ENCODE measurements around a stretch of chr1.

DNA sequence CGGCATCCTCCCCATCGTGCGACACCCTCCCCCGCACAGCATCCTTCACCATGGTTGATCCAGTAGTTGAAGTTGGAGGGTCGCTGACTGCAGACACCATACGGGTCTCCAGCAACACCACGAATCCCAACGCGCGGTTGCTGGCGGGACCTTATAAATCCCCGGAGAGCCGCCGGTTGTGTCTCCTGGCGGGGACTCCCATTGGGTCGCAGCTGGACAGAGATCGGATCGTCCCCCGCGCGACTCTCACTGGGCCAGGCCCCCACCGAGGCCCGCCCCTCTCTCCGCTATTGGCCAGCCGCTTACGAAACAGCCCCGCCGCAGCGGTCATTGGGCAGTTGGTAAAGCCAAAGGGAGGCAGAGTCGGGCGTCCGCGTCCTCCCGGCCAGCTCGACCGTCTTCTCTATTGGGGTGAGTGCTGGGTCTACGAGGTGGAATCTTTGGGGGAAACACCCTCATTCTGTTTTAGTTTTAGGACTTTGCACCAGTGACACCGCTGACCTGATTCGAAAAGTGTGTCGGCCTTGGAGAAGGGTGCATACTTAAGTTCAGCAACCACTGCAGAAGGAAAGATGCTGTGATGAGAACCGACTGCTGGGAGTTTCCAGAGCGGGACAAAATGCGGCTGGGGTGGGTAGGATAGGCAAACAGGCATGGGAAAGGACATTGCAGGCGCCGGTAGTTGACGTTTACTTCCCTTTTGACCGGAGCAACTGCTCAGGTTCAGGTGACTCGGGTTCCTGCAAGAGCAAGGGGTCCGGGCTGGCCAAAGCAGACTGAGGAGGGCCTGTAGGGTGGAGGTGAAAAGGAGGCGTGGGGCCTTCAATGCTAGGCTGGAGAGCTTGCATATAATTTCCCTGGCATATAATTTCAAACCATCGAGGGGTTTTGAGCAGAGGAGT is 27.3 kb downstream of the RABIF start:
- RRBS, 2 experiments, result 13 to 16% methylated on average over 4 of the region's 51 CpGs

DNA sequence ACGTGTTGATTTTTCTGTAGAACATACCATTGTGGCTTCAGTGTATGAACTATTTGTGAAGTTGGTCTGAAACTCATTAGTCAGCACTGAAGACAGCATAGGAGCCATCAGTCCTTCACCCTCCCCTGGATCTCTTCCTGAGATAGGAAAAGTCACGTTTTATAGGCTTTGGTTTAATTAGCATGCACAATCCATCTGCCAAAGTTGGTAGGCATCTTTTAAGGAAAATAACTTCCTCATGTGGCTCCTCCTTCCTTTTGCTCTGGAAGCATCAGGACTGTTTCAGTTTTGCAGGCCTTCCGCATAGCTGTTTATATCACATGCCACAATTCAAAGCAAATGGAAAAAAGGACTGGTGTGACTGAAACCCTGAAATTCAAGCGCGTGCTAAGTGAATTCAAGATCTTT is 1.5 kb upstream of the RABIF start:
- RRBS, 2 experiments, result no CpG with 5 or more reads among the region's 5 CpGs

- RRBS, 2 experiments, result no CpG with 5 or more reads among the region's 5 CpGs
Observed at GRCh38 chr1:202961940-202962613, 4.0 kb upstream of the ADIPOR1 start.

GRCh38 chr1:203006046-203006407 is 1.1 kb upstream of the TMEM183A start:
- RRBS, 2 experiments, result no CpG with 5 or more reads among the region's 5 CpGs

DNA sequence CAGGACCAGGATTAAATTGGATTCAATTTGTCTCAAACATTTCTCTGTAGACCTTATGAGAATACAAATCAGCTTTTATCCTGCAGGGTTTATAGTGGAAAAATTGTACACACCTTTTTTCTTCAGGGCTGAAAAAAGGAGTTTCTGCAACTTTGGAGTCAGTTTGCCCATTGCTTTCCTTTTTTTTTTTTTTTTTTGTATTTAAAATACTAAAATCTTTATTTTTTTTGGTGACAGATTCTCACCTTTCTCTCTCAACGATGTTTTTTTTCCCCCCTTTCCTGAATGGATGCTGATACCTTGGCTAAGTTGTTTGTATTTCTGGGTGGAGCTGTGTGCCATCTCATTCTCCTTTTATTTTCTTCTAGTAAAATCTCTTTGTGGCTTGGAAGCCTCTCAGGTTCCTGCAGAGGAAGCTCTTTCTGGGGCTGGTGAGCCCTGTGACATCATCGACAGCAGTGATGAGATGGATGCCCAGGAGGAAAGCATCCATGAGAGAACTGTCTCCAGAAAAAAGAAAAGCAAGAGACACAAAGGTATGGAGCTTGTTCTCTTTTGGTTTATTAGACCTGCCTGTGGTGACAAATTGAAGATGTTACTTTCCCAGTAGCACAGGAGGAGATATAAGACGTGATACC is 1.2 kb downstream of the TMEM183A start:
- RRBS, 2 experiments, result no CpG with 5 or more reads among the region's 3 CpGs

GRCh38 chr1:203029085-203029752 is 2.9 kb downstream of the PPFIA4 start:
- RRBS, 2 experiments, result no CpG with 5 or more reads among the region's 11 CpGs

- RRBS, 2 experiments, result no CpG with 5 or more reads among the region's 11 CpGs
Observed at GRCh38 chr1:203177231-203178026, 1.8 kb upstream of the MYBPH start.

DNA sequence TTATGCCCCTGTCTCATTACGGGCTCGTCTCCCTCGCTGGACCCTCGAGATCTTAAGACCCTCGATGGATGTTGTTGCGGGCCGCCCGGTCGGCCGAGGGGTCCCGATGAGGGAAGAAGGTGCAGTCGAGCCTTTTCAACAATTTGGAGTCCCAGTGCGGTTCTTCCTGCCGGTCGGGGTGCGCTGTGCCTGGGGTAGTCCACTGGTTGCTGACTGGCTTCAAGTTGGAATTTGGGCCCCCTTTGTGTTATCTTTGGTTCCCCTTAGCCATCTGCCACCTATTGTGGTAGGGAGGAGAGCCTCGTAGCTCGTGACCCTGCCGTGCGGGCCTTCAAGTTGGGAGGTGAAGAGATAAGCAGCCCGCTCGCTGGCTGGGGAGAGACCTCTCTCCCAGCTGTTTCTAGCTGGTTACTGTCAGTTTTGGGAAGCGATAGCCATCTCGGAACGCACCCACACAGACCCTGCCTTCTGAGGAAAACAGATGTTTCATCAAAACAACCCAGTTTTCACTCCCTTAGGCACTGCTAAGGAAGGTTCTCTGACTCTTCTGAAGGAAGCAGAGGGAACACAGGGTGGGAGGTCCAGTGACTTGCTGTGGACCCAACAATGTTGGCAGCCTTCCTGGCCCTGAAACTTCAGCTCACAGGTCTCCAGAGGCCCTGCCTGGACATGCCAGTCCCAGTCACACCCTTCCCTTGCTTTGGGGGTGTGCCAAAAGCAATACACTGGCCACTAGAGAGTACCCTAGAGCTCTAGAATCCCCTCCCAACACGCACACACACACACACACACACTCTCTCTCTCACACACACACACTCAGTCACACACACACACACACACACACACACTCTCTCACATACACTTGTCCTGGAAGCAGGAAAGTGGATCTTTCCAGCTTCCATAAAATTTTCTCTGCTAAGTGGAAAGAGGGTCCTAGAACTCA is 980 bp downstream of the BTG2 start:
- RRBS, 2 experiments, result 1 to 9% methylated on average over 6 of the region's 26 CpGs

GRCh38 chr1:203571924-203572632 is 54.6 kb upstream of the ATP2B4 start:
- RRBS, 2 experiments, result no CpG with 5 or more reads among the region's 15 CpGs

- RRBS, 2 experiments, result no CpG with 5 or more reads among the region's 25 CpGs
Observed at GRCh38 chr1:203627710-203628627, 1.3 kb downstream of the ATP2B4 start.

- RRBS, 2 experiments, result no CpG with 5 or more reads among the region's 1 CpG
Observed at GRCh38 chr1:203645021-203645490, 18.4 kb downstream of the ATP2B4 start.

GRCh38 chr1:203668355-203668971 is 41.8 kb downstream of the ATP2B4 start:
- RRBS, 2 experiments, result no CpG with 5 or more reads among the region's 1 CpG

DNA sequence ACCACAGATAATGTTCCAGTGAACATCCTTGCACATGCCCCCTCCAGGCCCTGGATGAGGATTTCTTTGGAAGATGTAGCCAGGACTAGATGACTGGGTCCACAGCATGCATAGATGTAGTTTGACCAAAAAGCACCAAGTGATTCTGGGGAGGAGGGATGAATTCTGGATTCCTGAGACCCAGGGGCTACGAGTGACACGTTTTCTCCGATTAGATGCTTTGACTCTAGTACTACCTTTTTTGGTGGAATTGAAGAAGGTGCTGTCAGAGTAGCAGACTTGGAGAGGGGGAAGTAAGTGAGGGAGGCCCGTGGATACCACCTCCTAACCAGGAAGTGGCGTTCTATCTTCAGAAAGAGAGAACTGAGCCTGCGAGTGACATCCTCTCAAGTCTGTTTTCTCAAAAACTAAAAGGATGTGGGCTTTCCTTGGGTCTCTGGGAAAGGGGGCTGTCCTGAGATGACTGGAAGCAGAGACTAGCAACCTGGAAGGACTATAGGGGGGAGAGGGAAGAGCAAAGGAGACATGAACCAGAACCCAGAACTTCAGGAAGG is 48.9 kb downstream of the ATP2B4 start:
- RRBS, 2 experiments, result no CpG with 5 or more reads among the region's 6 CpGs

DNA sequence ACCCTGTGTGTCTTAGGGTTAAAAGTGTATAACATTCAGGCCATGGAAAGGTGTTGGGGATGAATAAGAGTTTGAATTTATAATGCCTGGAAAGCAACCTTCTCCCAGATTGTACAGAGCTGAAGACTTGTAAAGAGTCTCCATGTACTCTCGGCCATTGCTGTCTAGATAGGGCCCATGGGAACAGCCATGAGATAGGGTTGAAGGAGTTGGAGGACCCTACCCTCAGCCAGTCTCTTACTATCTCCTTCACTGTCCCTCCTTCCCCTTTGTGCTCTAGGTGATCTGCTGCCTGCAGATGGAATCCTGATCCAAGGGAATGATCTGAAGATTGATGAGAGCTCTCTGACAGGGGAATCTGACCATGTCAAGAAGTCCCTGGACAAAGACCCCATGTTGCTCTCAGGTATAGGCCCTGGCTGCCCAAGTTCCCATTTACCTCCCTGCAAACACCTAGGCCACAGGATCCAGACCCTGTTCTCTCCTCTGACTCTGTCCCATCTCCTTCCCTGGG is 65.0 kb upstream of the LAX1 start:
- RRBS, 2 experiments, result no CpG with 5 or more reads among the region's 1 CpG

GRCh38 chr1:203799670-203800325 is 4.4 kb downstream of the ZBED6 start:
- RRBS, 2 experiments, result no CpG with 5 or more reads among the region's 1 CpG

- RRBS, 2 experiments, result no CpG with 5 or more reads among the region's 7 CpGs
Observed at GRCh38 chr1:204041441-204041812, 31.5 kb upstream of the SOX13 start.

DNA sequence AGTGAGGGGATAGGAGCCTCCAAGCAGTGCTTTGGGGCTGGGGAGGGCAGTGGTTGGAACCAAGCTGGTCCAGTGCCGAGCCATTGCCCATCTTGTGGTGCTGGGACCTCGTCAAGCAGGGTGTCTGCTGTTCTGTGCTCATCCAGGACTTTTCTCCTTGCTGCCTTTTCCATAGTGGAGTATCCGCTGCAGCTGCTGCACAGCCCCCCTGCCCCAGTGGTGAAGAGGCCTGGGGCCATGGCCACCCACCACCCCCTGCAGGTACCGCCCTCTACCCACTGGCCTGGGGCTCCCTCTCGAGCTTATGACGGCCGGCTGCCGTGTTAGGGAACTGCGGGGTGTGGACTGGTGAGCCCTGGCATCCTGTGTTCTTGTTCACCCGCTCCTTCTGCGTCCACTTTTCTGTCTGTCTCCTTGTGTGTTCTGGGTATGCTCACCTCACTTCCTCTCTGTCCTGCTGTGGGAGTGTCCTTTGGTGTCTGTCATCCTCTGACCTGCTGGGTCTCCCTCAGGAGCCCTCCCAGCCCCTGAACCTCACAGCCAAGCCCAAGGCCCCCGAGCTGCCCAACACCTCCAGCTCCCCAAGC is 30.0 kb downstream of the ETNK2 start:
- RRBS, 2 experiments, result no CpG with 5 or more reads among the region's 12 CpGs

GRCh38 chr1:204130787-204131760 is 20.8 kb downstream of the ETNK2 start:
- RRBS, 2 experiments, result no CpG with 5 or more reads among the region's 12 CpGs

- RRBS, 2 experiments, result no CpG with 5 or more reads among the region's 12 CpGs
Observed at GRCh38 chr1:204277536-204278147, 63.9 kb upstream of the GOLT1A start.

DNA sequence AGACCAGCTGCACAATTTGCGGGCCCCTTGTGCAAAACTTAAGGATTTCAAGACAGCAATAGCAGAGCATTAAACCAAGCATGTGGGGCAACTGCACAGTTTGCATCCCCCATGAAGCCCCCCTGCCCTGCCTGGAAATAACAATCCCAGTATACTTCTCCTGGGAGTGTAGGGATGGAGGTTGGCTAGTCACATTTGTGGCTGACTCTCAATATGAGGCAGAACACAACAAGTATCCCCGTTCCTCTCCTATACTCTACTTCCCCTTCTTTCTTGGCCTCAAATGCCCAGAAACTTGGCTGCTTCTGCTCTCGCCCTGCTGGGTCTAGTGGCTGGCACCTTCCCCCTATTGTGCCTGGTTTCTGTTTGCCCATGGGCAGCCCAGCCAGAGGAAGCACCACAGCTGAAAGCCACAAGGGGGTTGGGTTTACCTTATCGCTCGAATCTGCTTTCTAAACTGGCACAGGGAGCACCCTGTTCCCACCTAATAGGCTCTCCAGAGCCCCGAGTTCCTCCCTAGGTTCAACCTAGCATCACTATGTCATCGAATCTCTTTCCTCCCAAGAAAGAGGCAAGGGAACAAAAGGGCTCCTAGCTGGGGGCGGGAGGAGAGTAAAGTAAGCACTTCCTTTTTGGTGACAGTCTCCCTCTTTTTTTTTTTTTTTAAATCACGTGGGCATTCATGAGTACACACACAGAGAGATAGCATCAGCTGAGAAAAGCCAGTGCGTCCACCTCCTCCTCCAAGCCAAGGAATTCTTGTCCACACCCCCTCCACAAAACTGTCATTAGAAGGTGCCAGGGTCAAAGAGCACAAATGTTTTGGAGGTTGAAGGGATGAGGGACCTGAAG is 72.9 kb downstream of the PLEKHA6 start:
- RRBS, 2 experiments, result no CpG with 5 or more reads among the region's 10 CpGs